Mammary microvascular endothelial cell (primary cell): ENCODE measurements around a stretch of chr2.

DNA sequence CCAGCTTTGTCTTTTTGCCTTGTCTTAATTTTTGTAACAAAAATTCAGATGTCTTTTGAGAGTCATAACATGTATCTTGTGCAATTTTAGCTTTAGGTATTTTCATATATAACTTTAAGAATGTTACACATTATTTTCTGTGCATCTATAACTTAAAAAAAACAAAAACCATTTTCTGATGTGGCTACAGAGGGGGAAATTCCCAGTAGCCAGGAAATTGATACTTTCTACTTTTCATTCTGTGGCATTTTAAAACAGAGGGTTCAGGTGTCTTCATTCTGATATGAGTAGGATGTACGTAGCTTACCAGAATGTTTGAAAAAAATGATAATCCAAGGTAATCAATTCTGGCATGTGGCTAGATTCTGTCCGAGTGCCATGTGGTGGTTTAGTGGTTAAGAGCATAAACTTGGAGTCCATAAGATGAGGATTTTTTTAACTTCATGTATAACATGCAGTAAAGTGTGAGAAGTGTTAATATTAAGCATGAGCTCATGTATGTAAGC is 4.3 kb downstream of the B3GNT2 start:
- RAMPAGE, long total RNA = no peak

- RAMPAGE, long total RNA = no peak
Observed at GRCh38 chr2:62210351-62210686, 14.4 kb downstream of the B3GNT2 start.

DNA sequence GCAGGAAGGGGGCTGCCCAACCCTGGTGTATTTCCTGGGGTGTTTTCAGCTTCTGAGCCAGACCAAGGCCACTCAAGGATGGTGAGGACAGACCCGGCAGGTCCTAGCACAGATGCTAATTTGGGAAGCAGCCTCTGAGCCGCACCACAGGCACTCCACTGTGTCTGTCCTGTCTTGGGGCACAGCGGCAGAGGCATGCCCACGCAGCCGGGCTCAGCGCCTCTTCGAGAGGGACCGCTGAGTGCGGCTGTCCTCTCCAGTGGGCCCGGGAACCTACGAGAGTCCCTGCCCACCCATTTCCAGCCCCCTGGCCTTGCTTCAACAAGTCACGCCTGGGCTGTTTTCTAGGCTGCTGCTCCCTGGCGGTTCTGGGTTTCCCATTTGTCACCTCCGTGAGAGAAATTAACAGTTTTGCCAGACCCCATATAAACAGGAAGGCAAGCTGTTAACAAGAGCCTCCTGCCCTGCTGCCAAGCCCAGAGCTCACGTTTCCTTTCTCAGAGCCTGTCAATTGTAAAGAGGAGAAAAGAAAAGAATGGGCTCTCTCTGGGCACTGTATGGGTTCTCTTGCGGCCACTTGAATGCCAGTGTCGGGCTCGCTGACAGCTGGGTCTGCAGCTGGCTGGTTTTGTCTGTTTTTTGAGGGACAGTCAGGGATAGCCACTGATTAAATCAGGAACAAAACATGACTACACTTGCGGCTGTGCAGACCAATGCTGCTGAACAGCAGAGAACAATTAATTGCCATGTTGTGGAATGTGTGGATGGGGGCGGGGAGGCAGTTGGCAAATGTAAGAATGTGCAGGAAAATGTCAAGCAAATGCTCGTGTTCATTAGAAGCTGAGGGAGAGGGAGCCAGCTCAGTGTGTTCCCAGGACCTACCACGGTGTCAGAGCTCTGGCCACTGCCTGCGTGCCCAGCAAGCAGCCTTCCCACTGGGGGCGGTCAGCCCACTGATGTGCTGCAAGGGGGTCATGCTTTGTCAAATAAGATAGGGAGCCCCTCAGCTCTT is 30.6 kb downstream of the TMEM17 start:
- RAMPAGE, long total RNA = no peak

DNA sequence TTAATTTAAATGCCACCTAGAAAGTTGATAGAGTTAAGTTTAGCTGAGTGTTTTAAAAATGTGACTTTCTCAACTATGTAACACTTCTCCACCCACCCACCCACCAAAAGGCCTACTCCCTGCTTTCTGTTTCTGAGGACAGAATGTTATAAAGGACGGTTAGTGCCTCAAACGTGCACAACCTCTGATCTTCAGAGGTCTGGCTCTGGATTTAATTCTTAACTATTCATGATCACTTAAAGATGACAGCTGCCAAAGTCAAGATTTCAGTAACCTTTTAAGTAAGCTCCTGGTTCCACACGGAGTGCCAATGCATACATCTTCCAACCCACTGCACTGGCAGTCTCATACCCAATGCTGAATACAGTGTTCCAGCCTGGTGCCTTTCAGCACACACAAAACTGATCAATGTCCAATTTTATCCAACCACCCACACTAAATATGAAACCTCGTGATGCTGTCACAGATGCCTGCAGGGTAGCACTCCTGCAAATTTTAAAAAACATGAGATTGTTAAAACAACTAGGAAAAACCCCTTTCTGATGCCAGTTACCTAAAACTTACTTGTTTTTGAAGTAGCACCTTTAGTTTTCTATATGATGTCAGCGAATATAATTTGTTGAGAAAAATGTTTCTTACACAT is 84.0 kb downstream of the EHBP1 start:
- RAMPAGE, long total RNA = no peak

- RAMPAGE, long total RNA = no peak
Observed at GRCh38 chr2:62830844-62831310, 125.4 kb downstream of the EHBP1 start.

DNA sequence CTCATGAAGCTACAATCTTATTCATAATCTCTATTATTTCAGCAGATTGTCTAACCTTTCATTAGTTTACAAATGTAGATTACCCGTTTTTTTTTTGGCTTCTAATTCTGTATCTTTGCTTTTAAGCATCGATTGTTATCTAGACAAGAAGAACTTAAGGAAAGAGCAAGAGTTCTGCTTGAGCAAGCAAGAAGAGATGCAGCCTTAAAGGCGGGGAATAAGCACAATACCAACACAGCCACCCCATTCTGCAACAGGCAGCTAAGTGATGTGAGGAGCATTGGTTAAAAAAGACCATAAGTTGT is 95.3 kb upstream of the OTX1 start:
- RAMPAGE, long total RNA = no peak

DNA sequence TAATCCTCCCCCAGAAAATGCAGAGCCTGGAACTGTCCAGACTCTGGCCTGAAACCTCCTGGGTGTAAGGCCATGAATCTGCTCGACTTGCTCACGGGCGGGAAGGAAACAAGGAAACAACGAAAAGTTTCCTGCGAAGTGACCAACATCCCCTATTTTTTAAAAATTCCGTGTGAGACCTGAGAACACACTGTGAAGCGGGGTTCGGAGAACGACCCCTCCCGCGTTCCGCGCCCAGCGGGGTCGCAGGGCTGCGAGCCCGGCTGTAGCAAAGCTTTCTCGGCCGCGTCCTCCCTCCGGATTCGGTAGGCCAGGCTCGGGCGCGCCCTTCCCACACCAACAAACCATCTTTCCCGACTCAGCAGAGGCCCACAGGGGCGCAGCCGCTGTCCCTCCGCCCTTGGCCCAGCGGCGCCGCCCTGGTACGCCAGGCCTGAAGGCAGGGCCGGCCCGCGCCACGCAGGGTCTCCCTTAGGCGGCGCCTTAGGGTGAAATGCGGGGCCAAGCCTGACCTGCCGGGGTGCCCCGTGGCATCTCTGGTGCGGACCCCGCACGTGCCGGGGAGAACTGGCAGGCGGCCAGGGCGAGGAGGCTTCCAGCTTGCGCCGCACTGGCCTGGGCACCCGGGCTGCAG is 8.1 kb downstream of the OTX1 start:
- RAMPAGE, long total RNA = no peak

DNA sequence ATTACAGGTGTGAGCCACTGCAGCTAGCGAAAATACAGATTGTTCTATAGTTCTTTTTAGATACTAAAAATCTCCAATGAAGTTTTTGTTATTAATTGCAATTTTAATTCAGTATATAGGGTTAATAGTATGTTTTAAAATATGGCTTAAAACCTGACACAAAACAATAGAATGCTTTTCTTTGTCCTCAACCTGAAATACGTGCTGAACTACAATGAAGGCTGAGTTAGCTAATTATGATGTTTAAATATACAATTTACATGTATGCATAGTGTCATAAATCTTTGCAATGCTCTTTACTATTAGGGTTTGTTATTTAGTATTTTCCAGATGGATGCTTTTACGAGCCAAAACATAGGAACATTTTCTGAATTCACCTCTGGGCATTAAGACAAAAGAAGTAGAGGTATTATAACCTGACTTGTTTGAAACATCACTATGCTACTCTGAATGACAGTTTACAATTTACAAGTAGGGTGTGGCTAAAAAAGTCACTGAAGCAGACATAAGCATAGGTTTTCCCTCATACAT is 168.2 kb downstream of the OTX1 start:
- RAMPAGE, long total RNA = no peak

GRCh38 chr2:63581061-63581663 is 7.1 kb downstream of the WDPCP start:
- RAMPAGE, long total RNA = no peak

GRCh38 chr2:63698791-63699305 is 110.1 kb downstream of the MDH1 start:
- RAMPAGE, long total RNA = no peak

- RAMPAGE, long total RNA = no peak
Observed at GRCh38 chr2:63807978-63808326, 33.7 kb upstream of the UGP2 start.

DNA sequence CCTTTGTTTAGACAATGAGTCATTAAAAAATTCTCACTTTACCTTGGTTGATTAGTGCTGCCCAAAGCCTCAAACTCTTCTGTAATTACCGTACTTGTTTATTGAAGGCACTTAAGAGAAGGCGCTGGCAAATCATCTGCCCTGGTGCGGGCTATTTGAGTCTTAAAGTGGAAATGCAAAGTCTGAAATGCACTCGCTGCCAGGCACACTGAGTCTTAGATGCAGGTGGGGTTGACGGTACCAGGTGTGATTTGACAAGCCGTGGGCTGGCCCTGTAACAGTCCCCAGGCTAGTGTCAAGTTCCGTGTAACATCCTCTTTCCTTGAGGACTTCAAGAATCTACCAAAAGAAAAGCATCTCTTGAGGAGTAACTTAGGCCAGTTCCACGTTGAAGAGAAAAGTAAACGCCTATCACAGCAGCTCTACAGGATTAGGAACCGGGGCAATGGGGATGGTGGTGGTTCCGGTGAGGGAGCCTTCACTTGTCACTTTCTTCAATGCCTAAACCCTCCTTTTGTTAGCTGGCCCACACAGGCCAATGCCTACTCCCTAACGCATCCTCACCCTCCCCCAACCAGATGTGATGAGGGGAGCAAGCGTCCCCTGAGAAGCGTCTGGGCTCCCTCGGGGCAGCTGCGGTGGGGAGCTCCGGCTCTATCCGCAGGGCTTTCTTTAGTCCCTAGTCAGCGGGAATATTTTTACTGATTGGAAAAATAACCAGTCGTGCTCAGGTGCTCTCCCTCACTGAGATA is 1.5 kb upstream of the UGP2 start:
- RAMPAGE, long total RNA = no peak

DNA sequence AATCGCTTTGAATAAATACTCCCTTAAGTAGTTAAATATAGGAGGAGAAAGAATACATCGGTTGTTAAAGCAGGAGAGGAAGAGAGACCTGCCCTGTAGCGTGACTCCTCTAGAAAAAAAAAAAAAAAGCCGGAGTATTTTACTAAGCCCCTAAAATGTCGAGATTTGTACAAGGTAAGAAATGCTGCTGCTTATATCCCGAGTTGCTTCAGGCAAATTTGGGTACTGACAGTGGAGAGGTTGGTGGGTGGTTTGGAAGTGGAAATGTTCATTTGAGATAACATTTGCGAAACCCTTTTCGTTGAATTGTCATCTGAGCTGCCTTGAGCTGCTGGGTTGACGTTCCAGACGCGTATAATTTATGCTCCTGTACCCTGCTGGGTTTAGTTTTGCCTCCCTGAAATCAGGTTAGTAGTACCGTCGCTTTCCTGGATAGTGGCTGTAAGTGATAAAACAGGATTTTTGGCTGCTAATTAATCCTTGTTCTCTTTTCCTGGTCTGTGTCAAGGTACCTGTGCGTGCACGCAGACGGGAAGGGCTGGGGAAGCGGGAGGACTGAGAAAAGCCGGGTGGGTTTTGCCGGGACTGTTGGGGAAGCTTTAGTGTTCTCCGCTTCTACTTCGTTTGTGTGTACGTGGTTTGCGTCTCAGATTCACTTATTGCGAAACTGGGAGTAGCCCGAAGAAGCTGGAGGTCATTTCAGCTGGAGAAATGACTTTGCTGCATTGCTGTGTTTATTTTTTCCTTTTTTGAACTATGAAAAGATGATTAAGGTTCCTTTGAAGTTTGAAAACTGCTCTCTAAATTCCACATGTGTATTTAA is 546 bp downstream of the UGP2 start:
- RAMPAGE, long total RNA = no peak

- RAMPAGE, long total RNA = no peak
Observed at GRCh38 chr2:63887991-63888310, 46.3 kb downstream of the UGP2 start.

DNA sequence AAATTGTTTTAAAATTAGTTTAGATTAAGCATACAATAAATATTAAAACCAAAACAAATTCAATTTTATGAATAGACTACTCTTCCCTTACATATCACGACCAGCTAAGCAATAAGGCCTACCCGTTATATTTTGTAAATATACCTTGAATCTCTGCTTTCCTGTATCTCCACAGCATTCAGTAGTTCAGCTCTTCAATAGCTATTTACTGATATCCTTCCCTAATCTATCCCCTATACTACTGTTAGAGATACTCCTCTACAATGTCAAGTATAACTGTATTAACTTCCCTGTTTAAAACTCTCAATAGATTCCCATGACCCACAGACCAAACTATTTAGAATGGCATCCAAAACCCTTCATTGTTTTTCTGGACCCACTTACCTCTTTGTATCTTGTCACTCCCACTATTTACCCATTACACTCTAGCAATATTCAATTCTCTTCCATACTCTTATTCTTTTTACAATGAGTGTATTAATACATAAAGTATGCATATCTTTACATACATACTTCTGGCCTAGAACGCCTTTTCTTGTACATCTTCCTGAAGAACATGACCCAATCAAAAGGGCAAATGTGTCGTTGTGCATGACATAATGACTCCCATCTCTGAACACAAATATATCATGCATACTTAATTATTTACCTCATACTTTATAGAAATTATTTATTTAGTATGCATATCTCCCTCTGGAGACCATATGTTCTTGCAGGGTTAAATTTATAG is 52.7 kb downstream of the VPS54 start:
- RAMPAGE, long total RNA = no peak

- RAMPAGE, long total RNA = no peak
Observed at GRCh38 chr2:64063413-64064354, 44.5 kb upstream of the VPS54 start.

- RAMPAGE, long total RNA = no peak
Observed at GRCh38 chr2:64108737-64109400, 35.4 kb downstream of the PELI1 start.

DNA sequence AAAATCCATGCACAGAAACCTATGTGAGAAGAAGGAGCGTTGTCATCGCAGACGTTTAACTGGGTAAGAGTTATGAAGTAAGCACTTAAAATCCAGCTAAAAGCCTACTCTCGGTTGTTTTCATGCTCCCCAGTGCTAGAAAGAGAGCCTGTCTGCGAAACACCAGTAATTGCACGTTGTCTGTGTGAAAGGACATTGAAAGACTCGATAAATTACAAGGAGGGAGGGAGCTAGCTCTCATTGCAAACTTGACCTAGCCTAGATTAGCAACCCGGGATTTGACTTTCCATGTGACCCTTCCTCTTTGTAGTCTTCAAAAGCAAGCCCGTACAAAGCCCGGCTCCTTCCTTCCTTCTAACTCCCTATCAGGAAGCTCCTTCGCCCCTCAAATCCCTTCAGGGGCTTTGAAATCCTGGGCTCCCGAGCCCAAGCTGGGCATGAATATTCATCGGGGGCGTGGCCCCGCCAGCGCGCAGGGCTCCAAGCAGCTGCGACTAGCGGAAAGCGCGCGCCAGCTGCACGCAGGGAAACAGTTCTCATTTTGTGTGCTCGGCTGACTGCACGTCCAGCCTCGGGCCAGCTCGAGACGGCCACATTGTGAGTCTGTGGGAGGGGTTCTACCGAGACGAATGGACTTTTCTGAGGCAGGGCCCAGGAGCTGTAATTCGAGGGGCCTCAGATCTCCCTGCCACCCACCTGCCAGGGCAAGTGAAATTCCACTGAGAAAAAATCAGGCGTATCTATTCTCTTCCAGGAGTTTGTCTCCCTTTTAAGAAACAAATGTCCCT is 83.9 kb upstream of the PELI1 start:
- RAMPAGE, long total RNA = no peak

- RAMPAGE, long total RNA = no peak
Observed at GRCh38 chr2:64251632-64252043, 107.4 kb upstream of the PELI1 start.

DNA sequence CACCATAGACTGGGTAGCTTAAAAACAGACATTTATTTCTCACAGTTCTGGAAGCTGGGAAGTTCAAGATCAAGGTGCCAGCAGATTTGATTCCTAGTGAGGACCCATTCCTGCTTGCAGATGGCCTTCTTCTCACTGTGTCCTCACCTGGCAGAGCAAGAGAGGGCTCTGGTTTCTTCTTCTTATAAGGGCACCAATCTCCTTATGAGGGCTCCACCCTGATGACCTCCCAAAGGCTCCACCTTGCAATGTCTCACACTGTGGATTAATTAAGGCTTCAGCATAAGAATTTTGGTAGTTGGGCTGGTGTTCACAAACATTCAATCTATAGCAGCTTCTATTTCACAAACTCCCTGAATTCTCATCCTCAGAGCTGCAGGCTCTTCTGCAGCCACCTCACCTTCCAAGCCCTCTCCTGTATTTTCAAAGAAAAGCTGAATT is 131.1 kb upstream of the PELI1 start:
- RAMPAGE, long total RNA = no peak